OCI-LY7 (cell line): ENCODE measurements around the gene CMTR2.

DNA sequence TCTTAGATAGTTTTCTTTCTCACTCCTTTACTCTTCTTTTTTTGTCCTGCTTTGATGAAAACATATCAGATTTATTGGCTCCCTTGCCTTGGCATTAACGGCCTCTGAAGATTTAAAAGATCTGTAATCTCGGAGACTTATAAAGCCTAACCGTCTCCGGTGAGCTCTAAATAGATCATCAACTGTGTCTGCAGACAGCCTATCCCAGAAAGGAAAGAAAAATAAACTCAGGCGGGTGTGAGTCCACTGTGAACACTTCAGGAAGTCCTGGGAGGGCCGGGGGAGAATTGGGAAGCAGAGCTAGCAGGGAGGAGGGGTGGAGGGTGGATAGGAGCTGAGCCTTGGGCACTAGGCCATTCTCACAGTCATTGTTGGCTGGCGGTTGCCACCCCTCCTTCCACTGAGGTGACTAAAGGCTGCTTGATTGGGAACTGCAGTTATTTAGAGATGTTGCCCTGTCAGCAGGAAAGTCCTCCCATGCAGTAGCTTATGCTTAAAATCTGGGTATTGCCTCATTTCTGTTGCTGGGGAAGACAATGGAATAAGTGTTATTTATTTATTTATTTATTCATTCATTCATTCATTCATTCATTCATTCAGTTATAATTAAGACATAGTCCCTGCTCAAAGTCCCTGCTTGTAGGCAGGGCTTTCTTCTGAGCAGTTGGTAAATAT is 86.9 kb downstream of the WWP2 start:
- PRO-cap, result no peak
- RAMPAGE, long total RNA, result no peak

- PRO-cap, result no peak
- RAMPAGE, long total RNA, result no peak
Measured at GRCh38 chr16:70158203-70158959, 15.2 kb upstream of the CLEC18C start.

GRCh38 chr16:70490178-70490682 is 33.1 kb downstream of the COG4 start:
- PRO-cap, result no peak
- RAMPAGE, long total RNA, result no peak

GRCh38 chr16:70522554-70522777 is 888 bp downstream of the COG4 start:
- PRO-cap, result bidirectional peak, plus-strand start at chr16:70522684, minus-strand start at chr16:70522394
- RAMPAGE, long total RNA, result no peak

DNA sequence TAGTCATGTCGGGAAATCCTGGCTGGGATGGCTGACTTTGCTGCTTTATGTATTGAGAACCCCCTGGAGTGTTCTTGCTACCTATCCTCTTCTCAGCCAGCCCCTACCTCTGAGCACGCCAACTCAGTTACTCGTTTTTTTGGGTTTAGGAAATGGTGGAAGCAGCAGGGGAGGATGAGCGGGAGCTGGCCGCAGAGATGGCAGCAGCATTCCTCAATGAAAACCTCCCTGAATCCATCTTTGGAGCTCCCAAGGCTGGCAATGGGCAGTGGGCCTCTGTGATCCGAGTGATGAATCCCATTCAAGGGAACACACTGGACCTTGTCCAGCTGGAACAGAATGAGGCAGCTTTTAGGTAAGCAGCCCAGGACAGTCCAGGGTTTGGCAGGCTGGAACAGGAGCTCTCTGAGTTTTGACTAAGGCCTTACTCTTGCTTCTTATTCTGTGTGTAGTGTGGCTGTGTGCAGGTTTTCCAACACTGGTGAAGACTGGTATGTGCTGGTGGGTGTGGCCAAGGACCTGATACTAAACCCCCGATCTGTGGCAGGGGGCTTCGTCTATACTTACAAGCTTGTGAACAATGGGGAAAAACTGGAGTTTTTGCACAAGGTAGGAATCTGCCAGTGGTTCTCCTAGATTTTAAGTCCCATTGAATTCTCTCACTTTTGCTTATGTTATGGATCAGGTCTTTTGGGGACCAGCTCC is 41.5 kb downstream of the SF3B3 start:
- PRO-cap, result no peak
- RAMPAGE, long total RNA, result no peak

- PRO-cap, result no peak
- RAMPAGE, long total RNA, result no peak
Measured at GRCh38 chr16:70680668-70681137, 5.2 kb downstream of the MTSS2 start.

- PRO-cap, result no peak
- RAMPAGE, long total RNA, result no peak
Measured at GRCh38 chr16:70683973-70684919, 1.6 kb downstream of the MTSS2 start.

- PRO-cap, result no peak
- RAMPAGE, long total RNA, result no peak
Measured at GRCh38 chr16:70695448-70696139, 9.7 kb upstream of the MTSS2 start.

DNA sequence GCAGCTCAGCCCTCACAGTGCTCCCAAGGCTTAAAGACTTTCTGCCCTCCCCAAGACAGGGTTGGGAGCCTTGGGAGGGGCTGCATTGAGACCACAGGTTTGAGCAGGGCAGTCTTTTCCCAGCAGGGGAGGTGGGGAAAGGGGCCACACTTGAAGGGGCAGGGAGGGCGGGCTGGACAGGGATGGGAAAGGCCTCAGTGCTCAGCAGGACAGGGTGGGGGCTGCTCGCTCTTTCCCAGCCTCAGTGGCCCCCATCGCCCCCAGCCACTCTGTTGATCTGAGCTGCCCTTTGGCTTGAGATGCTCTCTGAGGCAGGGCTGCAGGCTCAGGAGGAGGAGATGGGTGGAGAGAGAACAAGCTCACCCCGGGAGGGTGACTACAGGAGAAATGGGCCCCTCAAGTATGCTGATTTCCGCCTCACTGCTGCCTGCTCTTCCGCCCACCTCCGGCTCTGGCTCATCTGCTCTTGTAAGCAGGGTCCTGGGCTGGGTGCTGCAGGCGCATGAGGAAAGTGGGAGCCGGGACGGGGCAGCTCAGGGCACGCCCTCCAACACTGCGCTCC is 51.0 kb upstream of the MTSS2 start:
- PRO-cap, result no peak
- RAMPAGE, long total RNA, result no peak

- PRO-cap, result no peak
- RAMPAGE, long total RNA, result no peak
Measured at GRCh38 chr16:70785578-70786017, 15.4 kb downstream of the VAC14 start.

DNA sequence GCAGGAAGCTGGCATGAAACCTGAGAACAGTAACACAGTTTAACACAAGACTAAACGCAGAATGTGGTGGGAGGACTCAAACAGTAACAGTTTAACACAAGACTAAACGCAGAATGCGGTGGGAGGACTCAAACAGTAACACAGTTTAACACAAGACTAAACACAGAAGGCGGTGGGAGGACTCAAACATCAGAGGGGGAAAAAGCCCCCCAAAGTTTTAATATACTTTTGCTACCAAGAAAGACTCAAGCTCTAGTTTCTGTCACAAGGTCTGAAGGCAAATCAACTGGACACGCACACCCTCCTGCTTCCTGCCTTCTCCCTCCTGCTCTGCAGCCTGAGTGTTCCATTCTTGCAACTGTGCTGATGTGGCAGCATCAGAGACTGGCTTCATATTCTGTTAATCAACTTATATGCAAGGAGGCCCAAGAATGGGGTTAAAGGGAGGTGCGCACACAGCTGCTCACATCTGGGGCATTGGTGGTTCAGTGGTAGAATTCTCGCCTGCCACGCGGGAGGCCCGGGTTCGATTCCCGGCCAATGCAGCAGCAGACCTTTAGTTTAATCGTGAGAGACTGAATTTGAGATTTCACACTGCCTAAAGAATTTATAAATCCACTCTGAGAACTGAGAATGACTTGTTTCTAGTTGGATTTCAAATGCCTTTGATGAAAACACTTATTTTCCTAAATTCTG is 11.8 kb downstream of the VAC14 start:
- PRO-cap, result no peak
- RAMPAGE, long total RNA, result no peak

DNA sequence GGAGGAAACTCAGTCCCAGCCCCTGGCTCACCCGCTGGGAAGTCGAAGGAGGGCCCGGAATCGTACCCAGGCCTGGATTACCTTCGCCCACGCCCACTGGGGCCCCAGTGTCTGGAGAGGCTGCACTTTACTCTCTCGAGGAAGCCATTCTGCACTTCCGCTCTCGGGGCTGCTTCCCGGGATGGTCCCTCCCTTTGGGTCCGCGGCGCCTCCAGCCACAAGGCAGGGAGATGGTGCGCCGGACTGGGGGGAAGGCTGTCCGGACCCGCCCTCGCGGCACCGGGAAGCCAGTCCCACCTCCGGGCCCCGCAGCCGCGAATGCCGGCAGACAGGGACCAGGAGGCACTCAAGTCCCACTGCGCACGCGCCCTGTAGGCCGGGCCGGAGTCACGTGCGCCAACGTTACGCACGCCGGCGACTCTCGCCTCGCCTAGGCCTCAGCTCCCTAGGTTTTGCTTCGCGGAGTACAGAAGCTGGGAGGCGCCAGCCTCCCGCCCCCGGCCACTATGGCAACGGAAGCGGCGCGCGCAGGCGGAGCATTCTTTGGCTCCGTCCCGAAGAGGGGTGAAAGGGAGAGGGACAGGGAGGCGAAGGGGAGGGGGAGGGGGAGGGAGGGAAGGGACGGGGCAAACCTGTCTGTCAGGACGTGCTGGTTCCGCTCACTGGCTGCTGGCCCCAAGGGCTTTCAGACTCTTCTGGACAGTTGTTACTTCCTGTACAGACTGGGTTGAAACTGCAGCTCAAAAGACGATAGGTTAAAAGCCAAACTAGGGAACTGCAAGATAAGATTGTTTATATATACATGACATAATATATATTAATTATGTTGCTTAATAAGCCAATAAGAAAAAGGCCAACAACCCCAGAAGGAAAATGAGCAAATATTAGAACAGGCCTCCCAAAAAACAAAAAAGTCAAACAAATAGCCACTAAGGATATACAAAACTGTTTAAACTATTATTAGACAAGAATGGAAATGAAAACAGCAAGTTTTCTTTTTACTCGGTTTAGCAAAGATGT is at the start of gene CMTR2:
Gene CMTR2 (minus strand): TSS at position 348 of the 1,020 bp plus-strand sequence.
- PRO-cap, result bidirectional peak, plus-strand start at position 448 of the sequence, minus-strand start at position 320 of the sequence; bidirectional peak, plus-strand start at position 709 of the sequence, minus-strand start at position 668 of the sequence
- RAMPAGE, long total RNA, result start-site peak on the minus strand centred at position 347 of the sequence, 21 bp wide, 75 and 8 reads in 2 replicates

- PRO-cap, result no peak
- RAMPAGE, long total RNA, result no peak
Measured at GRCh38 chr16:71581420-71582180, 4.7 kb upstream of the TAT start.

DNA sequence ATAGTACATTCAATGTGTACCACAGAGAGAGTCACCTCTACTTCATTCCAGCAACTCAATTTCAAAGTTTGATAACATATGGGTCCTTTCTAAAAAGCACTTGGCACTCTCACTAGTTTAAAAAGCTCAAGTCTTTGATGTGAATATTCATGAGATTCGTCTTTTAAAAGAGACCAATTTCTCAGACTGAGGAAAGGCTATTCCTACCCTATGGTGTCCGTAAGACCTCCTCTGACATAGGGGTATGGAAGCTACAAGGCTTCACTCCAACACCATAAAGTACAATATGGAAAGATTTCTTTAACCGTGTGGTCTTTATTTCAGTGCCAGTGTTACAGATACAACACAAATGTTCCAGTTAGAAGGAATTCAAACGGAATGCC is 7.1 kb upstream of the PHLPP2 start:
- PRO-cap, result no peak
- RAMPAGE, long total RNA, result no peak

DNA sequence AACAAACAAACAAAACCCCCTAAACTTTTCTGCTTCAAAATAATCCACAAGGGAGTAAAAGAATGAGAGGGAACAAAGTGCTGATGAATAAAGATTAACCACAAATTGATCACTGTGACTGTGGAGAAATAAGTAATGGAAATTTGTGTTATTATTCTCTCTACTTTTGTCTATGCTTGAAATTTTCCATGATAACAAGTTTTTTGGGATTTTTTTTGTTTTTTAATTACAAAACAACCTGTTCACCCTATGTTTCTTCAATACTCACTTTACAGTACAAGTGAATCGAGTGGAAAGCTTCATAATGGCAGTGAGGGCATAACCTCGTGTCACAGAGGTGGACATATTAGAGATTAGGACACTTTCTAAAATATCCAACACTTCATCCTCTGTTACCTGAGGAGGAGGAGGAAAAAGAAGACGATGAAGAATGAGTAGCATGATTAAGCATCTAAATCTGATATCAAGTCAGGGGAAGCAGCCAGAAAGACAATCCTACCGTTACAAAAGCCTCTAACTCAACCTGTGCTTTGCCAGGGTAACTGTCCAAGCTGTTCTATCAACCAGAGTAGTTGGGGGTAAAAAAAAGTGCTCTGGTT is 23.6 kb upstream of the PHLPP2 start:
- PRO-cap, result no peak
- RAMPAGE, long total RNA, result no peak

DNA sequence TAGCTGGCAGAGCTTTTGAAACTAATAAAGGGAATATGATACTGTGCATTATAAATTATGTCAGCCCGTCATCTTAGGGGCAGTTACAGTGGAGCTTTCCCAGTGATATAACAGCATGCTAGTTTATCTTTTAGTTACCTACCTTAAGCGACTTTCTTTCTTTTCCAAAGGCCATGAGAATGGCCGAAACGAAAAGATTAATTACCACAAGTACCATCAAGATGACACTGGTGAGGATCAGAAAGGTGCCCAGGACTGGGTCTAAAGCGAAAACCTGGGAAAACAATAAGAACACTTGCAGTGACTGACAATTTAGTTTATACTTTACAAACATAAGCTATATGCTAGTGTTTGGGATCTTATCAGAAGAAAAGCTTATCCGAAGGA is 34.6 kb downstream of the IST1 start:
- PRO-cap, result no peak
- RAMPAGE, long total RNA, result no peak

DNA sequence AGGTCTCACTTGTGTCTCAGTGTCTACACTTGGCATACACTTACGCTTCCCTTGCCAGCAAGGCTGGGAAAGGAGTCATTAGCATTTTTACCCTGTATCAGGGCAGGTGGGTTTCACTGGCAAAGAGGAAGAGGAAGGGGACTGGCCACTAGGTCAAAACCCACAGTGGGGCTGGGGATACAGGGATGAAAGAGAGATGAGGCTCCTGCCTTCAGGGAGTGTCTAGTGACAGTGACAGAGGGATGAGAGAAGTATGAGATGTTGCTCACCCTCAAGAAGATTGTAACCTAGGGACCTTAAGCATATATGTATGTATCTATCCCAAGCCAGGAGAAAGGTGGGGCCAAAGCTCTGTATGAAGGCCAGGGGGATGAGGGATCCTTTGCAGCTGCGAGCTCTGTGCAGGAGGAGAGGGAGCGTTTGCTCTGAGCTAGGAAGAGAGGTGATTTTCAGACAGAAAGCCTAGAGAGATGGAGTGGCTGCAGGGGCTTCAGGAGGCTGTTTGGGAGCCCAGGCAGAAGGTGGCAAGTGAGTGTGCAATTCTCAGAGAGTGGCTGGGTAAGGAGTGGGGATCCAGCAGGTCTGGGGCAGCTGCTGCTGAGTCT is 7.7 kb downstream of the DHODH start:
- PRO-cap, result no peak
- RAMPAGE, long total RNA, result no peak

DNA sequence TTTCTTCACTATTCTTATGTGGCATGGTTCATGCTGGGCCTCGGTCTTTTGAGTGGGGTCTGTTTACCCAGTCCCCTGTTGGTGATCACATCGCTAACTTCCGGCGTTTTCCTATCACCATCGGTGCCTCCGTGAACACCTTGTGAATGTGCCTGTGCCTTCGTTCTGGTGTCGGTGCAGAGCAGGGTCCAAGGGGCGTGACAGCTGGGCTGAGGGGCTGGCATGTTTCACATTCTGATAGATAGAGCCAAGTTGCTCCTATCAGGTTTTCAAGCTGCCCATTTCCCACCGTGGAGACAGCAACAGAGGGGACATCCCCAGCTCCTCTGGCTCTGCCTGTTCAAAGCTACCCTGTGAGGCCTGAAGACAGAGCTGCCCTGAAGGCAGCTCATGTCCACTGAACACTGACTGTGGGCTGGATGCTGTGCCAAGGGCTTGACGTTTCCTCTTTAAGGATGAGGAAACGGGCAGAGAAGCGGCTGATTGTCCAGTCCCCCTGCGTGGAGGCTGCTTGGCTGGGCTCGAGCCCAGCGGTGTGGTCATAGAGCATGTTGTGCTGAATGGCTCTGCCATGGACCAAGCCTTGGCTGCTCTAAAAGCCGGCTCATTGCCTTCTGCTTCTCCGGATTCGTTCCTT is 17.0 kb downstream of the DHODH start:
- PRO-cap, result no peak
- RAMPAGE, long total RNA, result no peak

DNA sequence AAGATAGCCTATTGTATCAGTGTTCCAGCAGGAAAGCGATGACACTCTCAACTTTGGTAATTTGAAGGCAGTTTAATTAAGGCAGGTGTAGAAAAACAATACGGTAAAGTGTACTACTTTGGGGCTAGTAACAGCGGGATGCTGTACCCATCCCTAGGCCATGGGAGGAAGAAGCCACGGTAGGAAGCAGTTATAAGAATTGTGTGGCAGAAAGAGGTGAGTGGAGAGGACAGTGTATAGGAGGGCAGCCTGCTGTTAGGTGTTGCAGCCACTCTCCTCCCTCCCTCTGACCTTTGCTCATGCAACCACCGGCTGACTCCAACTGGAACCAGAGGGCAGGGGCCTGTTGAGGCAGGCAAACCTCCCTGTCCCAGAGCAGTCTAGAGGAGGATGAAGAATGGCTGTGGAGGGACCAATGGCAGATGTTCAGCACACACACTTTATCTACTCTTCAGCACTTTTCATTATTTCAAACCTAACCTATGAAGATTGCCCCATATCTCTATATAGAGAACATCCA is 2.3 kb downstream of the TXNL4B start:
- PRO-cap, result no peak
- RAMPAGE, long total RNA, result no peak

GRCh38 chr16:72224067-72224412 is 52.1 kb upstream of the PMFBP1 start:
- PRO-cap, result no peak
- RAMPAGE, long total RNA, result no peak